Islet of Langerhans (tissue), 1 donor: Measurements from ENCODE around the gene WHAMM.

GRCh38 chr15:80583157-80583489 is 112.0 kb upstream of the ABHD17C start:
- RRBS = no CpG with 5 or more reads among the region's 10 CpGs

DNA sequence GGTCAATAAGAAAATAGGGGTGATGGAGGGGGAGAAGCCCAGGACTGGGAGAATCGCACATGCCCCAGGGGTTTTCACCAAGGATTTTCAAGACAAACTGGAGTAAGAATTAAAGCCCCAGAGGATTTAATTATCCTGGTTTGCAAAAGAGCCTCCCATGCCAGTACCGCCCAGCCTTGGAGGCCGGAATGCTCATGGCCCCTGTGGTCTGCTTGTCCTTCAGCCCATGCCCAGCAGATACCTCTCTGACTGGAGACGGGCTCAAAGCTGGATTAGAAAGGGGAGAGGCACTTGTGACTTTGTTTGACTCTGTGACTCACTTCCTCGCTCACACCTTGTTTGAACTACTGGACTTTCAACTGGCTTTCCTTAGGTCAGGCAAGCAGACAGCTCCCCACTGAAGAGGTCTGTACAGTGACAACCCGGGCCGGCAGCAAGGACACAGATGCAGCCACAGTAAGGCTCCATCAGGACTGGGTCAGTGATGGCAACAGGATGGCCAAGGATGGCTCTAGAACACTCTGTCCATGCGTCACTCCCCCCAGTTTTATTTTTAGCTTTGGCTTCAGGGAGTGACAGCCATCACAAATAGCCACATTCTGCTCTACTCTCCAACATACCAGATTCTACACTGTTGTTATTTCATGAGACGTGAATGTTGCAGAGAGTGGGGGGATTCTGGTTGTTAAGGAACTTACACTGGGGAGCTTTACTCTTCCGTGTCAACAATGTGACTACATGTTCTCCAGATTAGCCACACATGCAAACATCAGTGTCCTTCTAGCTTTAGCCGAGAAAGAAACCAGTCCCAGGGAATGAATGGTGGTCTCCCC is 98.5 kb upstream of the ABHD17C start:
- RRBS = no CpG with 5 or more reads among the region's 11 CpGs

DNA sequence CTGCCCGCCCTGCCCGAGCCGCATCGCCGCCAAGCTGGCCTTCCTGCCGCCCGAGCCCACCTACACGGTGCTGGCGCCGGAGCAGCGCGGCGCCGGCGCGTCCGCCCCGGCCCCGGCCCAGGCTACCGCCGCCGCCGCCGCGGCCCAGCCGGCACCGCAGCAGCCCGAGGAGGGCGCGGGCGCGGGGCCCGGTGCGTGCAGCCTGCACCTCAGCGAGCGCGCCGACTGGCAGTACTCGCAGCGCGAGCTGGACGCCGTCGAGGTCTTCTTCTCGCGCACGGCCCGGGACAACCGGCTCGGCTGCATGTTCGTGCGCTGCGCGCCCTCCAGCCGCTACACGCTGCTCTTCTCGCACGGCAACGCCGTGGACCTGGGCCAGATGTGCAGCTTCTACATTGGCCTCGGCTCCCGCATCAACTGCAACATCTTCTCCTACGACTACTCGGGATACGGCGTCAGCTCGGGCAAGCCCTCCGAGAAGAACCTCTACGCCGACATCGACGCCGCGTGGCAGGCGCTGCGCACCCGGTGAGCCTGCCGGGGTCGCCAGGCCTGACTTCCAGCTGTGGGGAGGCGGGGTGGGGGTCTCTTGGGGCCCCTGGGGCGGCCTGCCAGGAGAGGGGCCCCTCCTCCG is 499 bp downstream of the ABHD17C start:
- RRBS = 3% methylated on average over 31 of the region's 82 CpGs

DNA sequence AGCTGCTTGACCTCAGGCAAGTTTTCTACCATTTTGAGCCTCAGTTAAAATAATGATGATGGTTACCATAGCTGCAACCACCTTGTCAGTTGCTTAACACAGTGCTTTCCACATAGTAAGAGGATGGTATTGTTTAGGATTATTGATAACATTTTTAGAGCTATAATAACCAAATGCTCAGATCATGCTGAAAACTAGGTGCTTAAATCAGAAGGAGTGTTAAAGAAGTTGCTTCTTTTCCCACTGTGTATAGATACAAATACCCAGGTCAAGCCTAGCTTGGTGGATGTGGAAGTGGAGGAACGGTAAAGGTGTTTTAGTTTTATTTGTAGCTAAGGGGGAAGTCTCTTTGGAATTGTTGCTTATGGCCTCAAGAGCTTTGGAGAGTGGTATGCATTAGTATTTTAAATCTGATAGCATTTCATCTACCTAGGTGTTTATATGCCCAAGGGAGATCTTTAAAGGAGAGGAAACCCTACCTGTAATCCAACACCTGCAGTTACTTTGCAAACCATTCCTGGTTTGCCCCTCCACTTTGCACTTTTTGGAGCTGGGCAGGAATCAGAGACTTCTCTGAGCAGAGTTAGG is 10.4 kb downstream of the ABHD17C start:
- RRBS = no CpG with 5 or more reads among the region's 1 CpG

DNA sequence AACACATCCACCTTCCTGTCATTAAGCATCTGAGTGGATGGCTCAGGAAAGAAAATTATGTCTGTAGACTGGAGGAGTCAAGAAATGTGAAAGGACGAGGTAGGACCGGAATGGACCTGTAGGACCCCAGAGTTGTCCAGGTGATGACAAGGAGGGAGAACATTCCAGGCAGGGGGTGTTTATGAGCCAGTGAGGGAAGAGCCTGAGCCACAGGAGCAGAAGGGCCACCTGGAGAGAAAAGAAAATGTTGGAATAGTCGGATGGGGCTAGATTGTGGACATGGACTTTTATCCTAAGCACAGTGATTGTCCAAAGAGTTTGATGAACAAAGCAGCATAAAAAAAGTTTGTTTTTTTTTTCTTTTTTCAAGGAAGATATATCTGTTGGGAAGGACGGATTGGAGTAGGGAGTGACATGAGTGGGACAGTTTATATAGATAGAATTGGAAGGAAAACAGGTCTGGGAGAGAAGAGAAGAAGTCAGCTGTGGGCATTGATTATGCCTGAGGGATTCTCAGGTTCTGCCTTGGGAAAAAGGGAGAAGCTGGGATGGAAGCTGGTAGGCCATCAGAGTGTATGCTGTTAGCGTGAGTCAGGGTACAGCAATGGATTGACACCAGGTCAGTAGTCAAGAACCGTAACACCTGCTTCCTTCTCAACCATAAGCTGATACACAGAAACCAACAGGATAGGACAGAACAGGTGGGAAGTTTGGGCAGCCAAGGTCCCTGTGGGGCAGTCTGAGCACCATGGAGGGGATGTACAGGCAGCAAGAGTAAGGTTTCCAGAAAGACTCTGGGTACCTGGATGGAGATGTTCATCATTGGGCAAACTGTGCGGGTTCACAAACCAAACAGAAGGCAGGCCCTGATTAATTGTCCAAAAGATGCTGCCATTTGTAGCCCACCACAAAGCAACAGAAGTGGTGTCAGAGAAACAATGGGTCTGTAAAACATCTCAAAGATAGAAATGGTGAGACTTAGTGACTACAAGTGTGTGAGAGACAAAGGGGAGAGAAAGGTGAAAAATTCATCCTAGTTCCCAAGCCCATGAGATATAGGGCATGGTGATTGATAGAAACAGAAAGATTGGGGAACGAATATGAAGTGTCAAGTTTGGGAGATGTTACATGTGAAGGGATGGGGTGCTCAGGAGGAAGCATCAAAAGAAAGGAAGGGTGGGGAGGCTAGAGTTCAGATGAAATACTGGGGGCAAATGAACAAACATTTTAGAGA is 41.1 kb upstream of the CEMIP start:
- RRBS = no CpG with 5 or more reads among the region's 8 CpGs

DNA sequence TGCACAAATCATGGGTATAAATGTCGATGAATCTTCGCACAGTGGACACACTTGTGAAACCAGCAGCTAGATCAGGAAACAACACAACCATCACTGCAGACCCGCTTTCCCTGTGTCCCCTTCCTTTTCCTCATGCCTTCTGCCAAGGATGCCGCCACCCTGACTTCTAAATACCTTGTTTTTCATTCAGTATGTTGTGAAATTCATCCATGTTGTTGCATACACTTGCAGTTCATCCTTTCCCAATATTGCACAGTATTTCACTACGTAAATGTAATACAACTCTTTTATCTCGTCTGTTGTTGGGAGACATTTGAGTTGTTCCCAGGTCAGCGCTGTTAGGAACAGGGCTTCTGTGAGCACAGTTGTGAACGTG is 24.2 kb downstream of the TLNRD1 start:
- RRBS = no CpG with 5 or more reads among the region's 8 CpGs

DNA sequence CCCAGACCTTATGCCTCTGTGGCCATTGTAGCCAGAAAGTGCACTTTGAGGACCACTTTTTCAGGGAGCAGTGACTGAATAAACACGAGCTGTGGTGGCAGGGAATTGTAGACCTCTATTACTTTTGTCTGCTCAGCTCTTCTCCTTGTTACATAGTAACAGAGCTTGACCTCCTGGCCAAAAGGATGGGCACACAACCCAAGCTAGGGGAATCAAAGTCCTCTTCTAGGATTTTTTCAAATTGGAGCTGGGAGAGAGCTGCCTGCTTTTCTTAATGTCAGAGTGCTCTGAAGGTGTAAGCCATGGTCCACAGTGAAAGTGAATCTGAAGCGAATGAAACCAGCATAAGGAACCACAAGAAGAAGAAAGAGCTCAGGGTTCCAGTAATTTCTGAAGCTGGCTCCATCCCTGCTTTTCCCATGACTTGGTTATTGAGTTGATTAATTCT is 60.8 kb downstream of the TLNRD1 start:
- RRBS = no CpG with 5 or more reads among the region's 2 CpGs

- RRBS = no CpG with 5 or more reads among the region's 9 CpGs
These were observed 54.6 kb downstream of the STARD5 start for GRCh38 chr15:81269016-81269992.

- RRBS = no CpG with 5 or more reads among the region's 16 CpGs
These were observed 31.5 kb downstream of the STARD5 start for GRCh38 chr15:81292164-81293083.

GRCh38 chr15:81297685-81298407 is 26.1 kb downstream of the STARD5 start:
- RRBS = no CpG with 5 or more reads among the region's 4 CpGs

GRCh38 chr15:82476500-82477036 is 47.0 kb downstream of the GOLGA6L9 start:
- RRBS = no CpG with 5 or more reads among the region's 9 CpGs

DNA sequence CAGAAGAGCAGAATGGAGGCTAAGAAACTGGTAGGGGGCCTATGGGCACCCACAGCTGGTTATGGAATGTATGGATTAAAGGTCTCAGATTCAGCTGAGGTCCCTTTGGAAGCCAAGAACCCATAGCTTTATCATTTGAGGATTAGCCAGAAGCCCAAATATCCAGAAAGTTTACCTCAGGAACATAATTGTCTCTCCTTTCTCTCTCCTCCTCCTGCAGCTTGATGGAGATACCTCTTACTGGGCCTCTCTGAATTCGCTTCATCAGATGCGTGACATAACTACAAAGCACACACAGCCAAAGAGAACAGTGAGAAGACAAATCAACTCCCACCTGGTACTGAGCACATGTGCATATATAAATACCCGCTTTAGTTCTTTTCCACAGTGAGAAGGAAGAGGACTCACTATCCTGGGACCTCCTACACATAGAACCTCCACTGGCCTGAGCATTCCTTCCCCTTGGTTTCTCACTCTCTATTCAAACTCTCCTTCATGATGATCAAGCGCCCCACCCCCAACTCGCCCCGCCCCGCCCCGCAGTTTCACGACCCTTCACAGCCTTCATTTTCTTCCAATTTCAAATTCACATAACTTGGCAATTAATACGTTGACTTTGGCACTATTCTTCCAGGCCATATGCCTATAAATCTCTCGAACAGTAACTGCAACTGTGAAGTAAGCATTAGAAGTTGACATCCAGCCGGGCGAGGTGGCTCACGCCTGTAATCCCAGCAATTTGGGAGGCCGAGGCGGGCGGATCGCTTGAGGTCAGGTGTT is 1.4 kb downstream of the RPS17 start:
- RRBS = no CpG with 5 or more reads among the region's 18 CpGs

DNA sequence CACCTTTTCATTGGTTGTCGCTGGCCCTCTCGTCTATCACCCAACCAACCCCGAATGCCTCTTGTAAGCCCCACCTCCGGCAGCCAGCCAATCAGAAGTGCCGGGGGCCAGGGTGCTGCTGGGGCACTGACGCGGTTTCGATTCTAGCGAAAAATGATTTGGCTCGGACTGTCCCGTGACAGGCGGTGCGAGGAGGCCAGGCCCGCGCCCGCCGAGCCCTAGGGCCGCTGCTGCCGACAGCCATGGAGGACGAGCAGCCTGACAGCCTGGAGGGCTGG is at the start of gene WHAMM:
Gene WHAMM (plus strand): TSS at position 144 of the 278 bp plus-strand sequence.
- RRBS = no CpG with 5 or more reads among the region's 20 CpGs

GRCh38 chr15:82834063-82834581 is 24.7 kb downstream of the WHAMM start:
- RRBS = no CpG with 5 or more reads among the region's 9 CpGs

GRCh38 chr15:83043221-83043628 is 23.8 kb downstream of the BTBD1 start:
- RRBS = no CpG with 5 or more reads among the region's 2 CpGs

DNA sequence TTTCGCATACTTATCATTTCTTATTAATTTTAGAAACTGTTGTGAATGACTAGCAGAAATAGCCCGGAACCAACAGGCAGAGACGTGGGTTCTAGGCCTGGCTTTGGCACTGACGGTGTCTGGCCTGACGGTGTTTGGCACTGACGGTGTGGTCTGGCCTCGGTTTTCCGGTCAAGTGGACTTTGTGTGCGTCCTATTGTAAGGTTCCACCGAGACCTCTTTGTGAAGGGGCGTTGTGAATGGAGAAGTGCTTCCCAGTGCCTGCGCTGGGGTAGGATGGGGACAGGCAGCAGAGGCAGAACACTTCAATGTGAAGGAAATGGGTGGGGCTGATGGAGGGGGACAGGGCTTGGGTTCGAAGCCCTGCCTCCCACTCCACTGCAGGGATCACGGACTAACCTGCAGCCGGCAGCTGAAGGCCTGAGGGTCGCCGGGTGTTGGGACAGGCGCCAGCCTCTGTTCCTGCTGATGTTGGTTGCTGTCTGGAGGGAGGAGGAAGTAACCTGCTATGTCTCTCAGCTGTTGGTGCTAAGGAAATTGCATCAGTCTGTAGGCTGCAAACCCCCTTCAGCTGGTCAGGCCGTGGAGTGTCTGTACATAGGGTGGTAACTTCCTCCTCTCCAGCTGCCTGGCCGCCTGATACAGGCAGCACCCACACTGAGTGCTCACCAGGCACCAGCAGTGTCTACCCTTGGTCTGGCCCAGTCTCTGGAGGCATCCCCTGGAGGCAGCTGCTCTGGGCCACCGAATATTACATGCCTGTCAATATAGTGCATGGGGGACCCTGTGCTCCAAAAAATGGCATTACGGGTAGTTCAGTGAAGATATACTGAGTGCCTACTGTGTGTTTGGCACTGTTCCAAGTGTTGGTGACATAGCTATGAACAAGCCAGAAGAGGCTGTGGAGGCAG is 996 bp downstream of the TM6SF1 start:
- RRBS = 64% methylated on average over 5 of the region's 22 CpGs

DNA sequence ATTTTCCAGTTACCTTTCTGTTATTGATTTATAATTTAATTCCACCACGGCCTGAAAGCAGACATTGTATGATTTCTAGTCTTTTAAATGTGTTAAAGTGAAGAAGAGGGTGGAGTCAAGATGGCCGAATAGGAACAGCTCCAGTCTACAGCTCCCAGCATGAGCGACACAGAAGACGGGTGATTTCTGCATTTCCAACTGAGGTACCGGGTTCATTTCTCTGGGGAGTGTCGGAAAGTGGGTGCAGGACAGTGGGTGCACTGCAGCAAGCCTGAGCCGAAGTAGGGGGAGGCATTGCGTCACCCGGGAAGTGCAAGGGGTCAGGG is 193.3 kb upstream of the GOLGA6L4 start:
- RRBS = 88% methylated on average over 3 of the region's 9 CpGs

- RRBS = no CpG with 5 or more reads among the region's 4 CpGs
These were observed 6.4 kb downstream of the WDR73 start for GRCh38 chr15:84647503-84648187.

GRCh38 chr15:84747171-84747939 is 1.0 kb upstream of the ZNF592 start:
- RRBS = no CpG with 5 or more reads among the region's 23 CpGs

DNA sequence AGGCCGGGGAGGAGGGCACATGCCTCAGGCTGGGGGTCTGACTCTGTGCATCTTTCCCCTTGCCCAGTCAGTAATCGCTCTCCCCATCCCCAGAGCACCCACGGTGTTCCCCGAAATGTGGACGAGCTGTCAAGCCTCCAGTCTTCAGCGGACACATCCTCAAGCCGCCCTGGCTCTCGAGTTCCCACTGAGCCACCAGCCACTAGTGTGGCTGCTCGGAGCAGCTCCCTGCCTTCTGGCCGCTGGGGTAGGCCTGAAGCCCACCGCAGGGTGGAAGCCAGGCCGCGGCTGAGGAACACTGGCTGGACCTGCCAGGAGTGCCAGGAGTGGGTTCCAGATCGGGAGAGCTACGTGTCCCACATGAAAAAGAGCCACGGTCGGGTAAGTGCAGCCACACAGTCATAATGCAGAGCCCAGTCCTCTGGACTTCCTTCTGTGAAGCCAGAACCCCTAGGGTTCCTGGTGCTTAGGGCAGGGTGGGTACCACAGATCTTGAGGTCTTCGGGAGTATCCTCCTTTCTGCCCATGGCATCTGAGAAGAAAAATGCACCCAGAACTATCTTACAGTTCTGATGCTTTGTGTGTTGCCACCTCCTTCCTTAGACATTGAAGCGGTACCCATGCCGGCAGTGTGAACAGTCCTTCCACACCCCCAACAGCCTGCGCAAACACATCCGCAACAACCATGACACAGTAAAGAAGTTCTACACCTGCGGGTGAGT is 18.5 kb upstream of the ALPK3 start:
- RRBS = no CpG with 5 or more reads among the region's 23 CpGs